Cardiac septum (tissue), 1 donor: ENCODE measurements around the genes OR5D13, OR8K3, OR8U3 and OR5M1.

- PRO-cap, result no peak
Observed at GRCh38 chr11:47920305-47920907, 60.0 kb upstream of the PTPRJ start.

DNA sequence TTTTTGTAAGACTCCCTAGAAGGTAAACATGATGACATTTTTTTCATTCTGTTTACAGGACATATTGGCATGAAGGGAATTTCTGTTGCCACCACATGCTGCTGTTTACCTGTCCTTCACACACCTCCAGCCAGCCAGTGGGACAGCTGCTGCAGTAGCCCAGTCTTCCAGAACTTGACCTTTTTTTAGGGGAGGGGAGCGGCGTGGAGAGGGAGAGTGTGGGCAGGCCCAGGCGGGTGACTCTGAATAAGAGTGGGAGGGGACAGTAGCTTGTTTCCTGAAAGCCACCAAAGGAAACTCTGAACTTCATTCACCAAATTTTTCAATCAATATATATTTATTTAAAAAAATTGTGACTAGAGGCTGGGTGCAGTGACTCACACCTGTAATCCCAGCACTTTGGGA is 55.9 kb upstream of the PTPRJ start:
- PRO-cap, result no peak

DNA sequence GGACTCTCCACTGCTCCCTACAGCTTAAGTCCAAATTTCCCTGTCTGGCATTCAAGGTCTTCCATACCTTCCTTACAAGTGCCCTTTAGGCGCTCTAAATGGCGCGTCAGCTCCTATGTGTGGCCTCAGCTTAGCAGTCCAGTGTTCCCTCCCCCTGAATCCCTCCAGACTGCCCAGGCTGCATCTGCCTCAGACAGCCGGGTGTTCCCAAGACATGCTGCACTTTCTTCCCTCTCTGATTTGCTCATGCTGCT is 45.2 kb downstream of the PTPRJ start:
- PRO-cap, result no peak

- PRO-cap, result no peak
Observed at GRCh38 chr11:48055188-48056509, 75.3 kb downstream of the PTPRJ start.

DNA sequence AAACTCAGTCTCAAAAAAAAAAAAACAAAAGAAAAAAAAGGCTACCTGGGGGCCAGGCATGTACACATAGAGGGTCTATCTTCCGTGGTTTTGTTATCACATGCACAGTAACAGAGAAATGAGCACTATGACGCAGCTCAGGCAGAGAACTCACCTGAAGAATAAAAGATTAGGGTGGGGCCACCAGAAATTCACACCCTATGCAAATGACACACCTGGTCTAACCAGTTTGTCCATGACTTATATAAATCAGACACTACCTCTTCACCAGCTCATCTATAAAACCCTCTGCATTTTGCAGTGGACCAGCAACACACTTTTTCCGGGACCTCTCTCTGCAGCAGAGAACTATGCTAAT is 30.5 kb downstream of the FOLH1 start:
- PRO-cap, result no peak

DNA sequence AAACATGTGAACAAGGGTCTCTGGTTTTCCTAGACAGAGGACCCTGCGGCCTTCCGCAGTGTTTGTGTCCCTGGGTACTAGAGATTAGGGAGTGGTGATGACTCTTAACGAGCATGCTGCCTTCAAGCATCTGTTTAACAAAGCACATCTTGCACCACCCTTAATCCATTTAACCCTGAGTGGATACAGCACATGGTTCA is 41.1 kb upstream of the OR4C13 start:
- PRO-cap, result no peak

DNA sequence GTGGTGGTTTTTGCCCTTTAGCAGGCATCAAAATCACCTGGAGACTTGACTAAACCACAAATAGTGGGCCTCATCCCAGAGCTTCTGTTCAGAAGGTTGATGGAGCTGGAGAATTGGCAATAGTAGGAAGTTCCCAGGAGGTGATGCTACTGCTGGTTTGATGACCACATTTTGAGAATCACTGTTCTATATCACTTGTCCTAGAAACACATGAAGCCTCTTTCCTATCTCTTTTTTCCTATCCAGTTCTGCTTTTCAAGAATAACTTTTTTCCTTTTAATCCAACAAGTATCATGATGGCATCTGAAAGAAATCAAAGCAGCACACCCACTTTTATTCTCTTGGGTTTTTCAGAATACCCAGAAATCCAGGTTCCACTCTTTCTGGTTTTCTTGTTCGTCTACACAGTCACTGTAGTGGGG is at the start of gene OR5D13:
Gene OR5D13 (plus strand): TSS at position 294 of the 422 bp plus-strand sequence.
- PRO-cap, result no peak

DNA sequence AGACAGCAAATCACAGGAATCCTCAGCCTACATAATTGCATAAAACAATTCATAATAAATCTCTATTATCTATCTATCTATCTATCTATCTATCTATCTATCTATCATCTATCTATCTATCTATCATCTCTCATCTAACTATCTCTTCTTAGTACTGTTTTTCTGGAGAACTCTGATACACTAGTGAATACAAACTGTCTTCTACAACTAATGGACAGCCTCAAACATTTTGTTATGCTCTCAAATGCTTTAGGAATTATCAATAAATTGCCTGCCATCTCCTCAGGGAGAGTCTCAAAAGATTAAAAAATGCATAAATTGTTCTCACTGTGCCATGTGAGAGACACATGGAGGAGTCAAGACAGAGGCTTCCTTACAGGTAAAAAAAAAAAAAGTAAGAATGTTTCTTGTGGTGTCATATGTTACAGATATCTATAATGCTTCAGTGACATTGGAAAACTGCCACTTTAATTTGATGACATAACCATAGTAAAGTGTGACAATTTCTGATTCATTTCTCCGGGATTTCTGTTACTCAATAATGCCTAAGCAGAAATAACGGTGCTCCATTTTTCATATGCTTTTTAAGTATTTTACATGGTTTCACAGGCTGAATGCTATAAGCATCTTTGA is at the start of gene OR8K3:
Gene OR8K3 (plus strand): TSS at position 356 of the 633 bp plus-strand sequence.
- PRO-cap, result no peak

- PRO-cap, result no peak
Observed at GRCh38 chr11:56418164-56418660, at the start of gene OR8U3. Gene OR8U3 (minus strand): TSS chr11:56418232.

DNA sequence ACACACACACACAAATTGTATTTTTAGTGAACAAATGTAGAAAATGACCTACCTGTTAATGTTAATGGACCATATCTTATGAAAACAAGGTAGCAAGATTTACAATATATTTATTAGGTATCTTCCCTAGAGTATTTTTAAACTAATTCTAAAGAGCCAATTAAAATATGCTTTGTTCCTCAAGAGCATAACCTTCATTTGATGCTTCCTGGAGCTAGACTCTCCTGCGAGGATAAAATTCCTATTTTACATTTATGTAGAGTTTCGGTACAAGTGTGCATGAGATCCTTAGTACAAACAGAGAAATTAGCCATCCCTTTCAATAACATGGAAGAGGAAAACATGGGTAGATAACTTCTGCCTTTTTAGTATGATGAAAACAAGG is at the start of gene OR5M1:
Gene OR5M1 (minus strand): TSS at position 70 of the 385 bp plus-strand sequence.
- PRO-cap, result no peak

GRCh38 chr11:56883312-56883829 is 105.3 kb upstream of the OR5AK2 start:
- PRO-cap, result no peak

- PRO-cap, result no peak
Observed at GRCh38 chr11:57327584-57328037, 2.9 kb upstream of the TNKS1BP1 start.

- PRO-cap, result no peak
Observed at GRCh38 chr11:57453338-57453986, 6.9 kb upstream of the RTN4RL2 start.

DNA sequence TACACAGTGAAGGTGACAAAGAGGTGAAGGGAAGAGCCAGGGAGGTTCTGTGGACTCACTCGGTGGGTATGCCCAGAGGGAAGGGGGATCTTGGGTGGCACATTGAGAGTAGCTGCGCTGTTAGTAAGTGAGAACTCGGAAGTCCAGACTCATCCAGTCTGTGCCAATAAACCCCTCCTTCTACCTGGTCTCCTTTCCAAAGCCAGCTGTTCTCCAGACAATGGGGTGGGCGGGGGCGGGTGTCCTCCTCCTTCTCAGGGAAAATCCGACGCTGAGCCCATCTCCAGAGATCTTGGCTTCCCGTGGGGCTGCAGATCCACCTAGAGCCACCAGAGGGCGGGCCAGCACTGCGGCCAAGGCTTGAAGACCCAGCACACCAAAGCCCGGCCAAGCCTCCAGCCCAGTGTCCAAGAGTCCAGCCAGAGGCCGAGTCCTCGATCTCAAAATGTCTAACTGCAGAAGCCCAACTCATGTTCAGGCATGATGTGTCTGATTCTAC is 3.1 kb upstream of the RTN4RL2 start:
- PRO-cap, result unidirectional peak, plus-strand start at position 403 of the sequence

- PRO-cap, result no peak
Observed at GRCh38 chr11:57500568-57501034, 14.9 kb downstream of the SLC43A1 start.

GRCh38 chr11:57537766-57538090 is 333 bp downstream of the SMTNL1 start:
- PRO-cap, result no peak

GRCh38 chr11:57639520-57640177 is 10.1 kb downstream of the YPEL4 start:
- PRO-cap, result no peak

DNA sequence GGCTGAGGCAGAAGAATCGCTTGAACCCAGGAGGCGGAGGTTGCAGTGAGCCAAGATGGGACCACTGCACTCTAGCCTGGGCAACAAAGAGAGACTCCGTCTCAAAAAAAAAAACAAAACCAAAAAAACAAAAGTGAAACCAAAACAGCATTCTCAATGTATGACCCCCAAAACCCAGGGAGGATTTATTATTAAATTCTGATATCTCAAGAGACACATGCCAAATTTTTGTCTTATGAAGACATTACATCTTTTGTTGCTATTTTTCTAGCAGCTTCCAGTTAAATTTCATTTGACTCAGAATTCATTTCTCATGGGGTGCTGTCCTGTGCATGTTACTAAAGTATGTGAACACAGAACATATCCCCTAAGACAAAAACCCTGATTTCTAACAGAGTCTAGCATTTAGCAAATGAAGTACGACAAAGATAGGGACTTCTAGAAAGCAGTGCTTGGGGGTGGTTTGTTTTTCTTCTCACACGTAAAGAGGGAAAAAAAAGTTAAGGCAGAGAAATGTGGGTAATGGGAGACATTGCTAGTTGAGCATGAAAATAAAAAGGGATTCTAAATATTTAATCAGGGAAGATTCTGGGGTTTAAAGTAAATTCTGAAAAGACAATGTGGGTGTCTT is 3.1 kb upstream of the YPEL4 start:
- PRO-cap, result no peak

DNA sequence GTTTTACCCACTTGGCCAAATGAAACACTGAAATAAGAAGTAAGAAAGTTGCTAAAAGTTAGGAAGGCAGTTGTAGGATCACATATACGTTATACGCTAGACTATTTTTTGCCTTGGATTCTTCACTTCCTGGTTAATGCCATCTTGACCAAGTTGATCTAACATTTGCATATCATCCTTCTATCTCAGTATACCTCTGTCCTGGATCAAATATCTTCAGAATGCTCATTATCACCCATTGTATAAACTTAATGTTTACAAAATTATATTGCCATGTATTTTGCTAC is 893 bp downstream of the ZDHHC5 start:
- PRO-cap, result no peak

DNA sequence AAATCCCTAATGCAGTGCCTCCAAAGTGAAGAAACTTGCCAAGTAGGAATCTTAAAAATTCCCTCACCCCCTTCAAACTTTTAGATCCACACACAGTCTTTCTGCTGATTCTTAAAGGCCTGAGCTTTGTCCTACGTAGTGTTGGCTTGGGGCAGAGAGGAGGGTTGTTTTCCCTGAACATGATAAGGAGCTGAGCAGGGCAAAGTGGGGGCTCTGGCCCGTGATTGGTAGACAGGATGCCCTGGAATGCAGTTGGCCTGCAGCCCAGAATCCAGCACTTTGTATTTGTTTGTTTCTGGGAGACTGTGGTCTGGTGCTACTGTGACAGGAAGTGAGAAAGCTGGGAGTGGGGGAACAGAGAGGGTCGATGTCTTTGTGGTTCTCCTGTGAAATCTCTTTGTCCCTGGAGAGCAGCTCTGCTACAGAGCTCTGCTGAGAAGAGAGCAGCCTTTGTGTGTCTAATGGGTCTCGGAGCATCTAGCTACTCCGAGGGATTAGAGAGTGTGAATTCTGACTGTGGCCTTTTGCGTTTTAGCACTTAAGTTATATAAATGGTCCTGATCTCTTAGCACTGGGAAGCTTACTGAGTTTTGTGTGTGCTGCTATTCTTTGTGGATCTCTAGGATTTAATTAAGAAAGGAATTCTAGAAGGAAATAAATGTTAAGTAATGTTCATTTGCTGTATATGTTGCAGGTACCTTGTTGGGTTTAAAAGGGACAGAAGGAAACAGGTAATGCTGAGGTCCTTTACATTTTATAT is 17.0 kb downstream of the CTNND1 start:
- PRO-cap, result bidirectional peak, plus-strand start at position 337 of the sequence, minus-strand start at position 143 of the sequence